NALM6 (cell line): ENCODE measurements around a stretch of chr1.

DNA sequence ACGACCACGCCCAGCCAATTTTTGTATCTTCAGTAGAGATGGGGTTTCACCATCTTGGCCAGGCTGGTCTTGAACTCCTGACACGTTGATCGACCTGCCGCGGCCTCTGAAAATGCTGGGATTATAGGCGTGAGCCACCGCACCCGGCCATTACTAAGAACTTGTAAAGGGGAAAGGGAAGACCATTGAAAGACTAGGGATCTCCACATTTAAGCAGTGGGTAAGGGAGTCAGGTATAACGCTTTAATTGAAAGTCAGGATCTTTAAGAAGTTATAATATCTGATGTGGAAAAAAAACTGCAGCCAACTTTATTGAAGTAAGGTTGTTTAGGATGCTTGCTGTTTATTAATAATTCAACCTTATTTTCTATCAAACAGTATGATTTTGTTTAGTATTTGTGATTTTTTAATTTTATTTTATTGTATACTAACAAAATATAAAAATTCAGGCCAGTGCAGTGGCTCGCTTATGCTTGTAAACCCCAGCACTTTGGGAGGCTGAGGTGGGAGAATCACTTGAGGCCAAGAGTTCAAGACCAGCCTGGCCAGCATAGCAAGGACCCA is 44.7 kb downstream of the PPP2R5A start:
- PRO-cap, result no peak

GRCh38 chr1:212347685-212348628 is 62.7 kb downstream of the PPP2R5A start:
- PRO-cap, result no peak

GRCh38 chr1:212445742-212446286 is 13.1 kb downstream of the NENF start:
- PRO-cap, result no peak

DNA sequence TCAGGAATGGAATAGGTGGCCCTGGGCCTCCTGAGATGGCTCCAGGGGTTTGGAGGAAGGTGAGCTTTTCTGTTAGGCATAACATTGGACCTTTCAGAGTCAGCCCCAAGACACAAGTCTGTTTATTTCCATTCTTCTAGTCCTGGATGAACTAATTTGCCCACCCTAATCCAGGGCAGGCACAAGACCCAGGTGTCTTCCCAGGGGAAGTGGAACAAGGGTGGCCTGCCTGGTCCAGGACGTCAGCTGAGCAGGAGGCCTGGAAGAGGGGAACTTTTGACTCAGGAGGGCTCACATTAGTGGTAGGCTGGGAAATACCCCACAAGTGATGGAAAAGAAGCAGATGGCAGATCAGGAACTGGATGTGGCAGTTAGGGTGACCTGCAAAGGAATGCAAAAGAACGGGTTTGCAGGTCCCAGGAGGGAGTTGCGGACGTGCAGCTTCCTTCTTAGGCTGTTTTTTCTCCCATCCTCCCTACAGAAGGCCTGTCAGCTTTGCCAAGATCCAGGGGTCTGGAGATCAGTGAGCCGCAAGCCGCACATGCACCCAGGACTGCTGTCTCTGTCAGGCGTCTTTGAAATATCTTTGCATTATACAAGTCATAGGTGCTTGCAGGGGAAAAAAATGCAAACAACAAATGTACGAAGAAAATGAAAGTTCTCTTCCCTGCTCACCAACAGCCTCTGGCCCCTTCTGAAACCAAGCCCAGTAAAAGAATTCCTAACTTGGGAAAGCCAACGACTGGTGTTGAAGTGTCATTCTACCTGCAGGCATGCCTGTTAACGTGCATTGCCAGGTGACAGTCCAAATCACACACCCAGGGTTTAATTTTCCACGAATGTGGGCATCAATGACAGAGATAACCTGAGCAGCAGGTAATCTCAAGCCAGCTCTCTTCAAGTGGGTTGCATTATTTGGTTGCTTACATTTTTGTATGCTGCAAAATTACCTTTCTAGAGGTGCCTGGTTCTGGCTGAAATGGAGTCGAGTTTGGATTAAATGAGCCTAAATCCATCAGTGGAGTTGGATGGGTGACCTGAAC is 34.3 kb downstream of the NENF start:
- PRO-cap, result no peak

- PRO-cap, result no peak
Measured at GRCh38 chr1:212482295-212482950, 49.7 kb downstream of the NENF start.

GRCh38 chr1:212561326-212562041 is 47.1 kb upstream of the ATF3 start:
- PRO-cap, result no peak

GRCh38 chr1:212566428-212567050 is 42.0 kb upstream of the ATF3 start:
- PRO-cap, result unidirectional peak, plus-strand start at chr1:212566715; bidirectional peak, plus-strand start at chr1:212566899, minus-strand start at chr1:212566875

DNA sequence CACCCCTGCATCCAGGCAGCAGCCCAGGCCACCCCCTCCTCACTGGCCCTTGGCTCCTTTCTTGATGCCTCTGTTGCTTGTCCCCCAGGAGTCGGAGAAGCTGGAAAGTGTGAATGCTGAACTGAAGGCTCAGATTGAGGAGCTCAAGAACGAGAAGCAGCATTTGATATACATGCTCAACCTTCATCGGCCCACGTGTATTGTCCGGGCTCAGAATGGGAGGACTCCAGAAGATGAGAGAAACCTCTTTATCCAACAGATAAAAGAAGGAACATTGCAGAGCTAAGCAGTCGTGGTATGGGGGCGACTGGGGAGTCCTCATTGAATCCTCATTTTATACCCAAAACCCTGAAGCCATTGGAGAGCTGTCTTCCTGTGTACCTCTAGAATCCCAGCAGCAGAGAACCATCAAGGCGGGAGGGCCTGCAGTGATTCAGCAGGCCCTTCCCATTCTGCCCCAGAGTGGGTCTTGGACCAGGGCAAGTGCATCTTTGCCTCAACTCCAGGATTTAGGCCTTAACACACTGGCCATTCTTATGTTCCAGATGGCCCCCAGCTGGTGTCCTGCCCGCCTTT is 4.9 kb upstream of the GARIN4 start:
- PRO-cap, result no peak

GRCh38 chr1:212658139-212658980 is 34.1 kb downstream of the GARIN4 start:
- PRO-cap, result no peak

DNA sequence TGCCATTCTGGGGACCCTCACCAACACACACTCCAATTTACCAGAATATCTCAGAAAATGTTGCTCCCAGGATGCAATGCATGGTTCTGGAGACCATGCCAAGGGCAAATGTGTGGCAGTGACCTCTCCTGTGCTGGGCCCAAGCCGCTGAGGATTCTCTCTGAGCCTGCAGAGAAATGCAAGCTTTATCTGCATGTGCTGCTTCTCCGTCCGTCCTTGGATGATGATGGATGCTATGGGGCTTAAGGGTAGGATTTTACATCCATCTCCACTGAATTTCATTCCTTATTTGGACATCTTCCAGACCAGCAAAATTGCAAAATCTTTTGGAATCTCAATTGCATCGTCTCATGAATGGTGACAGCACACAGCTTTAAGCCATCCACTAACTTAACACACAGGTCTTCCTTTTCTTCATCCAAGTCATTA is 11.4 kb downstream of the BATF3 start:
- PRO-cap, result no peak

- PRO-cap, result no peak
Measured at GRCh38 chr1:212728613-212728991, 29.0 kb upstream of the BATF3 start.

DNA sequence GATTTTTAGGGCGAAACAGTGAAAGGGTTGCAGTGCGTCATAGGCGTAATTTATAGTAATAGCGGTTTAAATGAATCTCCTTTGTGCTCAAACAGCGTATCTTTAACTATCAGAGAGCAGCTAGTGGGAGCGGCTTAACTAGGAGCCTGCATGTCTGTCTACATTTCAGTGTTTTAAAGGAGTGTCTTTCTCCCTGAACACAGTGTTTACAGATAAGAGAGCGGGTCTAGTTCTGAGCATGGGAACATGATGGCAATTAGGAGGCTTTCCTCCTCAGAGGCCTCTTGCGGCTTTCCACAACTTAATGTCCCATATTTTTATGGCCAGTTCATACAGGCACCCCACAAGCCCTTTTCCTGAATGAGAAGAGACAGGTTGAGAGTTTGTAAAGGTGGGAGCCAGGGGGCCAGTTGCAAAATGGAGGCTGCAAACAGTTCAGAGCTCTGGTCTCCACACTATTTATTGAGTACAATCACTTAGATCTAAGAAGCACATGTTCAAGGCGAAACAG is 5.7 kb upstream of the RPS6KC1 start:
- PRO-cap, result no peak

GRCh38 chr1:213214836-213215357 is 163.9 kb downstream of the RPS6KC1 start:
- PRO-cap, result no peak

- PRO-cap, result no peak
Measured at GRCh38 chr1:213327272-213327864, 276.3 kb downstream of the RPS6KC1 start.

DNA sequence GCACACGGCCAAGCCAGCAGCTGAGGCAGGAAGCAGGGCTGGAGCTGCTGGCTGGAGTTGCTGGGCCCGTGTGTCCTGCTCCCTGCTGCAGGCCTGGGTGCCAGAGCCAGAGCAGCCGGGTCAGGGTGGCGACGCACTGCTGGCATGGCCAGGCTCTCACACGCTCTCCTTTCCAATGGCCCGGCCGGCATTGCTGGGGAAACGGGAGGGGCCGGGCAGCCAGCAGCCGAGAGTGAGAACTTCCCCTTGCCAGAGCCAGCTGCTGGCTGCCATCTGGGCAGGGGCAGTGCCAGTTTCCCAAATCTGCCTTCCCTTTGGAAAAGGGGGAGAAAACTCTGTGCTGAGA is 82.4 kb upstream of the PROX1 start:
- PRO-cap, result no peak

GRCh38 chr1:213985991-213986952 is 1.5 kb upstream of the PROX1 start:
- PRO-cap, result no peak

DNA sequence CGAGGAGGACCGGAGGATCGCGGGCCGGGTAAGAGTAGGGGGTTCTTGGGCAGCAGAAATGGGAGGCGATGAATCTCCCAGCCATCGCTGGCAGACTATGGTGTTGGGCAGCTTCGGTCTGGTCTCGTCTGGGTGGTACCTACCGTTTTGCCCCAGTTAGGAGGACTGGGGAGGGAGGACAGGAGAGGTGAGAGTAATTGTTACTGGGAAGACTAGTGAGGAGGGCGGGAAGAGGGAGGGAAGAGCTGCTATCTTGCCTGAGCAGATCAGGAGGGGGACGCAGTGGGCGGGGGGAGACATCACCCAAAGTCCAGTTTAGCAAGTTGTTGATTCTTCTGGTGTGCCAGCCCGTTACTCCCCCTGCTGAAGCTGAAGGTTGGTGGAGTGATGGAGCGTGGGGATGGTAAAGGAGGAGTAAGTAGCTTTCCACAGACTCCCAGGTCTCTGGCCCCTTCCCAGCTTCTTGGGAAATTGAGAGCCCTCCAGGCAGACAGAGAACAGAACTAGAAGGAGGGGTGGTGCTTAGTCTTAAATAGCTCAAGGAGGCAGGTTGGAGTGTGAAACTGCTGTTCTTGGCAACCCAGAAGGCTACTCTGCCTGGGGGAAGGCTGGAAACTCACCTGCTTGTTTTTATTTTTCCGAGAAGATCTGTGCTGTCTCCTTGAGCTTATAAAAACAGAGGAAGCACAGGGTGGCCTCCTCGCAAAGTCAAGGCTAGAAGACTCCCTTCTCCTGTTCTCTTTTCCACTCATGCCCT is 1.8 kb downstream of the PROX1 start:
- PRO-cap, result no peak

DNA sequence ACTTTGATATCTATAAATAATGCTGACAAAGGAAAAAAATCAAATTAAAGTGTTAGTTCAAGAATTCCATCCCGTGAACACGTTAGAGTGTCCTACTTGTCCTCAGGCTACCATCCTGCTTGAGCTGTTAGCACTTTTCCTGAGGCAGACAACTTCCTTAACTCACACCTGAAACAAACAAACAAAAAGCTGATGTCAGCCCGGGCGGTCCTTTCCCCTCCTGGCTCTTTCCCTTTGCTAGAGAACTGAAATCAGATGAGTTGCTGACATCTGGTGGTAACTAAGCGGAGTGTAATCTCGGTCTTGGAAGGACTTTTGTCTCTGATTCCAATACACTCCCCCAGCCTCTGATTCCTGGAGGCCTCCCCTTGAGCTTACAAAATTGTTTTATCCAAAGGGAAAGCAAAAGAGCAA is 135.3 kb downstream of the PROX1 start:
- PRO-cap, result no peak

DNA sequence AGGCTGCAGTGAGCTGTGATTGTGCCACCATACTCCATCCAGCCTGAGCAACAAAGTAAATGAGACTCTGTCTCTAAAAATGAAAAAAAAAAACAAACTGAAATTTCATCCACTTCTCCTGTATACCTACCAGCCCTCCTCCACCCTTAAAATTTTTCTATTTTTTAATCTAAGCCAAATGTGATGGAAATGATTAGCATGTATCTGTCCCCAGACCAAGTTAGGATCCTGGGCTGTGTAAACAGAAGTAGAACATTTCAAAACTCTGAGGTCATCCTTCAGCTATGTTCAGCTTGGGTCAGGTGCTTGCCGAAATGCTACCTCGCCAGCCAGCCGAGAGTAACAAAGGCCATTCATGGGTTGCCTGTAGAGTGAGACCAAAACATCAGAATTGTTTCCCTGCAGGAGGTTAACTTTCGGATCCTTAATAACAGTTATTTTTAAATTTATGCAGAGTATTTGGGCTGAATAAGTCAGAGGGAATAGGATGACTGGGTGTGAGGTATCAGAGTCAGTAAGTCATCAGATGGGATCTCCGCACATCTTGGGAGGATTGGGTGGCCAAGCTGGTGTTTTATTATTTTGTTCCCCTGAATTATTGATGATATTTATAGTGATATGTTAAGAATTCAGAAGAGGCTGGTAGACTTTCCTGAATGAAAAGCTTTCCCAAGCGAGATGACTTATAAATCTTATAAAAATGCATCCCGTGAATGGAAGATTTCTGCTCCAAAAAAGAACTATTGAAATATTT is 35.6 kb downstream of the SMYD2 start:
- PRO-cap, result no peak

- PRO-cap, result no peak
Measured at GRCh38 chr1:214445415-214446385, 105.7 kb downstream of the PTPN14 start.